Mammary microvascular endothelial cell (primary cell): ENCODE measurements around a stretch of chr2.

- RAMPAGE, long total RNA: no peak
Measured at GRCh38 chr2:219552292-219553220, 8.7 kb downstream of the TMEM198 start.

DNA sequence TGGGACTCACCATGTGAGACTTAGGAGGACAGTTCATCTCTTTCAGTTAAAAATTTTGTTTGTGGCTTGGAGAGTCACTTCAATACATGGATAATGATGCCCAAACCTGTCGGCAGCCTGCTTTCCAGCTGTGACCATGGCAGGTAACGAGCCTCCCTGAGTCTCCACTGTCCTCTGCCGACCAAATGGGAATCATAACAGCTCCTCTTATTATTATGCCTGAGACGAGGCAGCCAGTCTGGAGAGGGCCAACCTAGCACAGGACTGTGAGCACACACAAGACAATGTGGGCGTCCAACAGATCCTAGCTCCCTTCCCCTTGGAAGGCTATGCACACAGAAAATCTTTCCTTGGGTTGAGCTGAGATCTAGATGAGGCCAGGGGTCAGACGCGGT is 950 bp upstream of the SLC4A3 start:
- RAMPAGE, long total RNA: no peak

- RAMPAGE, long total RNA: no peak
Measured at GRCh38 chr2:219684641-219685719, 57.5 kb downstream of the SLC4A3 start.

GRCh38 chr2:221455304-221455822 is 116.7 kb downstream of the EPHA4 start:
- RAMPAGE, long total RNA: no peak

DNA sequence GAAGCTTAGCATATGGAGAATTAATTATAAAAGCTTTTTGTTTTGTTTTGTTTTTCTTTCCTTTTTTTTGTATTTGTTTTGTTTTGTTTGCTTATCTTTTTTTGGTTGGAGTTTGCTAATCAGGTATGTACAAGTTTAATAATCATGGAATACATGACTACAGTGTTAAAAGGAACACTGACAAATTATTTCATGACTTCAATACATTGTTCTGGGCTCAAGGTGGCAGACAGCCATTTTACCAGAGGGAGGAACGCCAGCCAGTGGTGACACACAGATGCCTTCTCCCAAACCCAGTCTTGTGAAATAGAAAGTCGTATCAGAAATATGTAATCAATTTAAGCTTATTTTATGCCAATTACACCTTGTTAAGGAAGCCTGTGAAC is 263.9 kb upstream of the EPHA4 start:
- RAMPAGE, long total RNA: no peak

DNA sequence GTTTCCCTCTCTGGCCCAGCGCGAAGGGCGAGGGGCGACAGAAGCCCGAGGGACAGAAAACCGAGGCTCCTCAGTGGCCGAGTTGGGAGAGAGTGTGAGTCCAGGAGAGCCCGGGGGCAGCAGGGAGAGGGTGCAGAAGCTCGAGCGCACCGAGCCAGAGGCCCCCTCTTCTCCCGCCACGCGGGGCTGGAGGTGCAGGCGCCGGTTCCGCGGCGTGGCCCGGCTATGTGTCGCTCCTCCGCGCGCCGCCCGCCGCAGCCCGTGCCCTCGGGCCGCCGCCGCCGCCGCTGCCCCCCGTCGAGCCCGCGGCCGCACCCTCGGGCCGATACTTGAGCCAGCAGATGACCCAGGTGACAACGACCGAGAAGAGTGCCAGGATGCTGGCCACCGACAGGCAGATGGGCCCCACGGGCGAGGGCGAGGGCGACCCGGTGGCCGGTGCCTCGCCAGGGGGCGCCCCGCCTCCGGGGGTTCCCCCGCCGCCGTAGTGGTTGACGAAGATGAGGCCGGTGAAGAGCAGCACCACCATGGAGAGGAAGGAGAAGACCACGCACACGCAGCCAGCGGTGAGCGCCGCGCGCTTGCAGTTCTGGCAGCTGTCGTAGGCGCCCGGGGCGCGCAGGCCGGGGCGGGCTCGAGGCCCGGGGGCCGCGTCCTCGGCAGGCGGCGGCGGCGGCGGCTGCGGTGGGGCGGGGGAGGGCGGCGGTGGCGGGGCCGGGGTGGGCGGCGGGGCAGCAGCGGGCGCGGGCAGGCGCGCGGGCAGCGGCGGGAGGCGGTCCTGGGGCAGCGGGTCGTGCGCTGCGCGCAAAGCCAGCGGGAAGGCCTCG is 937 bp downstream of the ENSG00000288658 start:
- RAMPAGE, long total RNA: no peak

DNA sequence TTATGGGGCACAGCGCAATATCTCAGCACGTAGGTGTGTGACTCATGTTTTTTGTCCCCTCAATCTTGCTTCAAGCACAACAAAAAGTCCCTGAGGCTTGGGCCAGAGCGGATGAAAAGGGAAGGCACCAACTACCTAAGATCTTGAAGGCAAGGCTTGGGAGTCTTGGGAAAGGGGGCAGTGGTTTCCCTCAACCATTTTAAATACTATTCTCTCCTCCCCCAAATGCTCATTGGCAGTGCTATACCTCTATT is 9.9 kb downstream of the SGPP2 start:
- RAMPAGE, long total RNA: no peak

- RAMPAGE, long total RNA: no peak
Measured at GRCh38 chr2:222861159-222862100, 594 bp downstream of the ACSL3 start.

DNA sequence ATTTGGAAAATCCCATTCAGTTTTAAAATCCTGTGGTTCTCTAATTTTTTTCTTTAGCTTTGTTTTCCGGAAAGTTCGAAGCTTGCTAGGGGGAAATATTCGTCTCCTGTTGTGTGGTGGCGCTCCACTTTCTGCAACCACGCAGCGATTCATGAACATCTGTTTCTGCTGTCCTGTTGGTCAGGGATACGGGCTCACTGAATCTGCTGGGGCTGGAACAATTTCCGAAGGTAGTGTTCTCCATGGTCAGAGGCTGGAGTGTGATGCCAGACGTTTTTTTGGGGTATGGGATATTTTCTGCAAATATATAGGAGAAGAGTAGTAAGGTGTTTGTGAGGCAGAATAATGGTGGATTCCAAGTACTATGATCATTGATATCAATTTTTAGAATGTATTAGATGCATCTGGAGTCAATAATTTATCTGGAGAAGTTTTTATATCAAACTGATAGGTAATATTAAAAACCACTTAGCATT is 66.2 kb downstream of the ACSL3 start:
- RAMPAGE, long total RNA: no peak

GRCh38 chr2:222994109-222994775 is 57.7 kb upstream of the KCNE4 start:
- RAMPAGE, long total RNA: no peak

GRCh38 chr2:223101594-223101970 is 49.6 kb downstream of the KCNE4 start:
- RAMPAGE, long total RNA: no peak

- RAMPAGE, long total RNA: no peak
Measured at GRCh38 chr2:223581009-223581318, 21.2 kb downstream of the SCG2 start.

DNA sequence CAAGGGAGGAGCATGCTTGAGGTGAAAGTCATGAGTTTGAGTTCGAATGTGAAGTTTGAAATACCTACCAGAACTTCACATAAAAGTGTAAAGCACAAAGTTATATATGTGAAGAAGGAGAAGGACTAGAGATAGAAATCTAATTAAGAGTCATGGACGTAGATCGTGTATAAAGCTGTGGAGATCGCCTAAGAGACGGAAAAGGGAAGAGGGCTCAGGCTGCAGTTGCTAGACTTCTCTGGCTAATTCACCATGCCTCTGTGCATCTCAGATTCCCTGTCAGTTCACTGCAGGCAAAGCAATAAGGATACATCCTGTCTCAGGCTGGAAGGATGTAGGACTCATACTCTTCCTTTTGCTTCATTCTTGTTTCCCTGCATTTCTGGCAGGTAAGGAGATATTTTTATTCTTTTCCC is 112.6 kb downstream of the AP1S3 start:
- RAMPAGE, long total RNA: no peak

DNA sequence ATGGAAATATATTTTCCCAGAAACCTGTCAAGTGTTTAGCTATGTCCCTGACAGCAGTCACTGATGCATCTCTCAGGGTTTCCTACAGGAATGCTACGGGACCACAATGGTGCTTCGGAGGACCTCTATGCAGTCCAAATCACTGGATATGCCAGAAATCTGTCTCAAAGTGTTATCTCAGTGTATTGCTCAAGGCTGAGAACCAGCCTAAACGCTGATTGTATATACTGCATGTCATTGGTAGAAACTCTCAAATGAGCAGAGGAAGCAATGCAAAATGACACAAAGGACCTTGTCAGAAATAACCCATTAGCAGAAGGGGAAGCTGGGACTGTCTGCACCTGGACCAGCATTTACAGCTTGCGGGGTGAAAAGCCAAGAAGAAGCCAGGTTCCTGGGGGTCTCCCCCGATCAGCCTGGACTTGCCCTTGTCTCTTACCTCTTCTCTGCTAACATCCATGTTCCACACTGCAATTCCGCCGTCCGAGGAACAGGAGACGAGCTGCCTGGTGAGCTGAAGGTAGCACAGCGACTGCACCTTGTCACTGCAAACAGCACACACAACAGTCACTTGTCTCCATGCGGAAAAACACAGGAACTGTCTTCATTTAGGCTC is 51.2 kb downstream of the WDFY1 start:
- RAMPAGE, long total RNA: no peak

DNA sequence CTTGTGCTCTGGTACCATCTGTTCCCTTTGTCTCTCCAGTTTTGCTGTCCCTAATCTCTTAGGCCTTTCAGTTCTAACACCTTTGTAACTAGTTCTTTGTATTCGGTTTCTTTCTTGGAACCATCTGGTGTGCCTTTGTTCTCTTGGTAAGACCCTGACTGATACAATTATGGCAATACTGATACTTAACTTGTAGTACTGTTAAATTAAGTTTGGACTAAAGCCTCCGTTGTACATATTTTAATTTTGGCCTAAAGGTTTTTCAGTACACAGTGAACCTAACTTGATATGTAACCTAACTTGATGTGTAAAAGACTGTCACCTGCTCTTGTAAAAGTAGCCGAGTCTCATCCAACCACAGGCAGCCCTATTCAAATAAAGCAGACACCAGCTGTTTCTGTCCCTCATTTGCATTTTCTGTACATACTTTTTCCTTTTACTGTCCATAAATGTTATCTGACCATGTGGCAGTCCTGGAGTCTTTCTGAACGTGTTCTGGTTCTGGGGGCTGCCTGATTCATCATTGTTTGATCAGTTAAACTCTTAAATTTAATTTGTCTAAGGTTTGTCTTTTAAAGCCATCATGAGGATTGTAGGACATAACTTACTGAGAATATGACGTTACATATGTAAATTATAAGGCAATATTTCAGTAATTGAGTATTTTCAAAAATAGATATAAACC is 4.7 kb upstream of the MRPL44 start:
- RAMPAGE, long total RNA: no peak

DNA sequence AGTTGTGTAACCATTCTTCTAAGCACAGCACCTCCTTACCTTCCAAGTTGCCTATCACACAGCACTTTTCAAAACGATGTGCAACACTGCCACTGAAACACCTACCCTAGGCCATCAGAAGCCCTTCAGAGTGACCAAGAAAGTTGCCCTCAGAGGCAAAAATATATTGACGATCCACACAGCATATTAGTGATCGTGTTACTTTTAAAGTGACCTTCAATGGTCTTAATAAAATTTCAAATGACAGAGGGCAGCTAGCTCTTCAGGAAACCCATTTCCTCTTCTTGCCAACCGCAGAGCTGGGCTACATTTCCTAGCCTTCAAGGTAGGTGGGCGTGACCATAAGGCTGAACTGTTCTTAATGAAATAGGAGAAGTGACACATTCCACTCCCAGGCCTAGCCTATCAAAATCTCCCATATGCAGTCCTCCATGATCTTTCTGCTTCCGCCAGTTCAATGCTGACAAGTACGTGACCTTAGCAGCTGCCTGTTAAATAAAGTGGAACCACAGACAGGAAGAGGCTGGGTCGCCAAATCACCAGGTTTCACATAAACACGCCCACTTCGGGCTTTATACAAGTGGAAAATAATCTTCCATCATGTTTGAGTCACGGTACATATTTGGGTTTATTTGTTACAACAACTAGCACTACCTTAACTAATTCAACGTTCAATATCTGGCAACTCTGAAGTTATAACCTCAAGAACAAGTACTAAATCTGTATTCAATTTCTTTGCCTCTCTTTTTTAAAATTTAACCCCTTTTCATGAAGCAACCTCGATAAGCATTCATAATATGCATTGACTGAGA is 13.2 kb downstream of the SERPINE2 start:
- RAMPAGE, long total RNA: no peak

GRCh38 chr2:224514489-224515076 is 70.6 kb downstream of the CUL3 start:
- RAMPAGE, long total RNA: no peak

GRCh38 chr2:224518753-224519620 is 66.2 kb downstream of the CUL3 start:
- RAMPAGE, long total RNA: no peak

DNA sequence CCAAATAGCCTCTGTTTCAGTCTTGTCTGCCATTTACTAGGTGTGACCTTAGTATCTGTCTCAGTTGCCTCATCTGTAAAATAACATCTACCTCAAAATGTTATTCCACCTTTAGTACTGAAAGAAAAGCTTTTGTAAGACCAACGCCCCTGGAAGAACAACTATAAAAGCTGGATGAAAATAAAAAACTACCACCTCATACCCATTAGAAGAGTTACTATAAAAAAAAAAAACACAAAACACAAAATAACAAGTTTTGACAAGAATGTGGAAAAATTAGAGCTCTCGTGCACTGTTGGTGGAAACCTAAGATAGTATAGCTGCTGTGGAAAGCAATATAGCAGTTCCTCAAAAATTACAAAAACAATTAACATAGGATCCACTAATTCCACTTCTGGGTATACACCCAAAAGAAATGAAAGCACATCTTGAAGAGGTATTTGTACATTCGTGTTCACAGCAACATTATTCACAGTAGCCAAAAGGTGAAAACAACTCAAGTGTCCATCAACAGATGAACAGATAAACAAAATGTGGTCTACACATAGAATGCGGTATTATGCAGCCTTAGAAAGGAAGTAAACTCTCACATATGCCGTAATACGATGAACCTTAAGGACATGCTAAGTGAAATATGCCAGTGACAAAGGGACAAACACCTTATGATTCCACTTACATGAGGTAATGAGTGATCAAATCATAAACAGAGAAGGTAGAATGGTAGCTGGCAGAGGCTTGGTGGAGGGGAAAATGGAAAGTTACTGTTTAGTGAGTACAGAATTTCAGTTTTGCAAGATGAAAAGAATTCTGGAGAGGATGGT is 61.8 kb downstream of the CUL3 start:
- RAMPAGE, long total RNA: no peak

GRCh38 chr2:224527333-224528731 is 57.3 kb downstream of the CUL3 start:
- RAMPAGE, long total RNA: no peak